Trachea (tissue), 1 donor: ENCODE results near the gene WDR45B.

DNA sequence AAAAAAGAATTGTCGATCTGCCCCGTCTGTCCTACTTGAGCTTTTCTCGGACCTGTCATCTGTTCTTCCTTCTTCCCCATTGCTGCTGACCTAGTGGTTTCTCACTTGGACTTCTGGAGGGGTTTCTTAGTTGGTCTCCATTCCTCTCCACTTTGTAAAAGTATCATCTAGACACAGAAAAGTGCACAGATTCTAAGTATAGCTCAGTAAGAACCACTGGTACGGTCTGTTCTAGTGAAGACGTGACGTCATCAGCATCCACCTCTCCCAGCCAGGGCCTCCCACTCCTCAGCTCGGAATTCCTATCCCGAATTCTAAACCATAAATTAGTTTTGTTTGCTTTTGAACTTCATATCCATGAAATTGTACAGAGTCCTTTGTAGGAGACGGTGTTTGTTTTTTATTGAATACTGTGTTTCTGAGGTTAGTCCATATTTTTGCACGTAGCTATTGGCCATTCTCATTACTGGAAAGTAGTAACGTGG lies 25.5 kb downstream of the FOXK2 start:
- PRO-cap: no peak

GRCh38 chr17:82627596-82627975 lies 20.7 kb downstream of the WDR45B start:
- PRO-cap: no peak

DNA sequence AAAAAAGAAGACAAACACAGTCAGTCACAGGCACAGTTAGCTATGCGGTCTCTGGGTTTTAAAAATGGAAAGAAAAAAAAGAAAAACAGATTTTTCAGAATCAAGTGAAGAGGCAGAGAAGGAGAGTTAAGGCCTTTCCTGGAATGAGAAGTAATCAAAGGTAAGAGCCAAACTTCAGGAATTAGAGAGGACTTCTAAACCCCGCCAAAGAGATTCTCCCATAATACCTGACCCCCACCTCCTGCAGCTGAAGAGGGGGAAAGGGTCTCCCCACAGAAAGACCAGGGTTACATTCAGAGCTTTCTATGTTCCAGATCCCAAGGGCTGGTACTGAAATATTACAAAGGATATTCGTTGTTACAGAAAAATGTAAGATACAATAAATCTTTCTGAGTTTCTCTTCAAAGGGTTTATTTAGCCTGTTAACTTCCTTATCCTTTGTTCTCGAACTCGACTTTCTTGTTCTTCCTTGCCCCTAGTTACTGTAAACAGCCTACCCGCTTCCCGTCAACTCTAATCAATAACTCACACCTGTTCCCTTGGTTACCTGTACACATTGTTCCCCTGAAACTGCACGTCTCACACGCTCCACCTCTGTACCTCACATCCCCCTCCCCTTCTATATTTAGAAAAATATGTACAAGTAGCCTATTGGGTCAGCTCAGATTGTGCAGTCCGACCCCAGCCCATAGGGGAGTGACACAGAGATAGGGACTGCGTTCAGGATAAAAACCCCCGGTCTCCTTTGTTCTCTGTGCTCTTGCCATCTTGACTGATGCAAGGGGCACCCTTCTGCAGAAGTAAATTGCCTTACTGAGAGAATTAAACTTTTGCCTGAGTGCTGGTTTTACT lies 11.7 kb downstream of the WDR45B start:
- PRO-cap: no peak

GRCh38 chr17:82648186-82649055 lies at the start of gene WDR45B:
WDR45B (minus strand) TSS chr17:82648444.
- PRO-cap: bidirectional peak, plus-strand start at chr17:82648861, minus-strand start at chr17:82648444

GRCh38 chr17:82702942-82703179 lies 4.4 kb upstream of the RAB40B start:
- PRO-cap: no peak

- PRO-cap: no peak
These were observed 29.7 kb downstream of the TBCD start for GRCh38 chr17:82781382-82782236.

DNA sequence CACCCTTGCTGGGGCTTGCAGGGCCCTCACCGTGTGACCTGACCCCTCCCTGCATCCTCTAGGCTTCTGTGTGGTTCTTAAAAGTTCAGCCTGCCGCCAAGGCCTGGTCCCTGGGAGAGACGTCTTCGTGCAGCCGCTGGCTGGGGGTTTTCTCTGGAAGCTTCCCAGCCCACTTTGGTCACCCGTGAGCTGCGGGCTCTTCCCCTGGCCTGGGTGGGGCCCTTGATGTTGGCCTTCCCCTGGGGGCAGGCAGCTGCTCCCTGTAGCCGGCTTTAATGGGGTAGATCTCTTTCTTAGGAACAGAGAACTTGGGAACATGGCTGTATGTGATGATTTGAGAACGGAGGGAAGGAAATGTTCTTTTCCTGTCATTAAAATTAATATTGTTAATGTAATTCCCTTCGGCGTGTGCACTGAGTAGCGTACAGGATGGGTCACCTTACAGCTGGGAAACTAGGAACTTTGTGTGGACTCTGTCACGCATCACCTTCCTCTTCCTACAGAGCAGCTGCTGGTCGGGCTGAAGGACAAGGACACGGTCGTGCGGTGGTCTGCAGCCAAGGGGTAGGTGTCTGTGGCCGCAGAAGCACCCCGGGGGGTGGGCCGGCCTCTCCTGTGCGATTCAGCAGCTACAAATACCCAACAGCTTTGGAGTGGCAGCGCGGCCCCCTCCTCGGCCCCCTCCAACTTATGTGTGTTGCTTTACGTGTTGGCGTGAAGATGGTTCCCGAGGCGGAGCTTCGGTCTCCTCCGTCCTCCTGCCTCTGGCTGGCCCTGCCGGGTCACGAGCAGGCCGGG lies 32.5 kb downstream of the ZNF750 start:
- PRO-cap: no peak

- PRO-cap: no peak
These were observed 25.7 kb downstream of the ZNF750 start for GRCh38 chr17:82814121-82814519.

DNA sequence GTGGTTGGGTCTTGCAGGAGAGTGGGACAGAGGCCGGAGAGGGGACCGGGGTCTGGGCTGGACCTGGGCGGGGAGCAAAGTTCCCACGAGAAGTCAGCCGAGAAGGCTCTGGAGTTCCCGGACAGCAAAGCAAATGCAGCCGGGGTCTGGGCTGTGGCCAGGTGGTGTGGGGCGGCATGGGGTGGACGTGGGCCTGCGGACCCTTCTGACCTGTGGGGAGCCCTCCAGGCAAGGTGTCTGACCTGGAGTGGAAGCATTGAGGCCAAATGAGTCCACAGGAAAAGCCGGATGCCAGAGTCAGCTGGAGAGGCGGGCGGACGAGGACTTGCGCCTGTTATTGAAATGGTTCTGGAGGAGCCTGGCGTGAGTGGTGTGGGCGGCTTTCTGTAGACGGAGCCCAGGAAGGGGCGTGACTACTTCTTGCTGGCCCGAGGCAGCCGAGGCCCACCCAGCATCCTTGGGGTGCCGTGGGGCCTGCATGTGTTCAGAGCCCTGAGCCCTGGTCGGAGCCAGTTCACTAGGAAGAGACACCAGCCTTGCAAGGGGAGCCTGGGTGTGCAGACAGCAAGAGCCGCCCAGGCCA lies 50.5 kb upstream of the ZNF750 start:
- PRO-cap: no peak

DNA sequence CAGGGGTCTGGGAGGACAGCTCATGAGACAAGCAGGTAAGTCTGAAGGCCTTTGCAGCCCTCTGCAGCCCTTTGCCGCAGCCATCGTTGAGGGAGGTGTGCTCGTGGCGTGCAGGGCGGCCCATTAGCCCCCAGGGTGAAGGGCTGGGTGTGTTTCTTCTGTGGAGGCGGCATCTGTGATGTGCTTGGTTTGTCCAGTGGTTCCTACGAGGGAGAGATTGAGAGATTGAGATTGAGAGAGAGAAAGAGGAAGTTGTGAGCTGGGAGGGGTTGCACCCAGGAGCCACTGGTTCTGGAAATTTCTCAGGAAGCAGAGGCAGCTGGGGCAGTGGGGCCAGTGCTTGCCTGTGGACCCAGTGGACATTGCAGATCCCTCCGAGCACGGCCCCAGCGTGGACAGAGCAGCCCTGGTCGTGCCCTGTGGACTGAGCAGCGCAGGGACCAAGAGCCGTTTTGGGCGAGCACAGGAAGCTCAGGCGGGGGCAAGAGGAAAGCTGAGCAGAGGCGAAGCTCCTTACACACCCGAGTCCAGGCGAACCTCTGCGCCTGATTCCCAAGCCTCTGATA lies 72.0 kb upstream of the ZNF750 start:
- PRO-cap: unidirectional peak, plus-strand start at position 312 of the sequence

- PRO-cap: no peak
These were observed 1.7 kb upstream of the B3GNTL1 start for GRCh38 chr17:83053165-83053716.

GRCh38 chr17:83078265-83078510 lies 1.2 kb upstream of the METRNL start:
- PRO-cap: no peak

GRCh38 chr17:83080304-83080469 lies 778 bp downstream of the METRNL start:
- PRO-cap: no peak

GRCh38 chr17:83087710-83088219 lies 8.4 kb downstream of the METRNL start:
- PRO-cap: no peak

DNA sequence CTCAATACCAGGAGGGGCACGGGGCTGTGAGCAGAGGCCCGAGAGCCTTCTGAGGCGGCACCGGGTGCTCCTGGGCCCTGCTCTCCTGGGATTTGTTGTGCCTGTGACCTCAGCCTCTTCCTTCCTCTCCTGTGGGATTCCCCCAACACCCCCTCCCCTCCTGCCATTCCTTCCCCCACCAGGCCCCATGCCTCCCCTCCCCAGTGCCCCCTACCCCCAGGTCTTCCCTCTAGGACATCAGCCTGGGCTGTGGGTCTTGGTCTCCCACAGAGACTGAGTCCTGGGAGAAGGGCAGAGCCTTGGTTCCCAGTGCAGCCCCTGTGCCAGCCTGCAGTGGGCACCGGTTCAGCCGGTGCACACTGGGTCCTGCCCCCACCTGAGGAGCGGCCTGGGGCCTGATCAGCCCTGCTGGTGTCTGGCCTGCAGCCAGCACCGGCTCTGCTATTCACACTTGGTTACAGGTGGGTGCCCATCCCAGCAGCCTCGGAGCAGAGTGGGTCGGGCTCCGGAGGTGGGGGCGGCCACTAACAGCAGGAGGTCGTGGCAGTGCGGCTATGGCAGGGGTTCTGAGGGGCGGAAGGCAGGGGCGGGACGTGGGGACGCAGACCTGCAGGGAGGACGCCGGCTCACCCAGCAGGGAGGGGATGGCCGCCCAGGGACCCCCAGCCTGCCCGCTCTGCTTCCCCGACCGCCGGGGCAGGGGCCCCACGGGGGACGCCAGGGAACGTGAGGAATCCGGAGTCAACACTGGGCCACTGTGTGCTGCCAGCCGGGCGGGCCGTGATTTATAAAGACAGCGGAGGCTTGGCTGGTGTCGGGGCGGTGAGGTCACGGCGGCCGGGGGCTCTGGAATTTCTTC lies 20.1 kb downstream of the METRNL start:
- PRO-cap: bidirectional peak, plus-strand start at position 796 of the sequence, minus-strand start at position 757 of the sequence

GRCh38 chr17:83125908-83126242 lies 46.5 kb downstream of the METRNL start:
- PRO-cap: no peak

- PRO-cap: no peak
These were observed 115.6 kb downstream of the METRNL start for GRCh38 chr17:83194984-83195403.